REH cell (cell line): Measurements from ENCODE around the genes PPP2R5A and RPS6KC1.

- PRO-cap, result no peak
Measured at GRCh38 chr1:212233186-212233663, 52.0 kb upstream of the PPP2R5A start.

DNA sequence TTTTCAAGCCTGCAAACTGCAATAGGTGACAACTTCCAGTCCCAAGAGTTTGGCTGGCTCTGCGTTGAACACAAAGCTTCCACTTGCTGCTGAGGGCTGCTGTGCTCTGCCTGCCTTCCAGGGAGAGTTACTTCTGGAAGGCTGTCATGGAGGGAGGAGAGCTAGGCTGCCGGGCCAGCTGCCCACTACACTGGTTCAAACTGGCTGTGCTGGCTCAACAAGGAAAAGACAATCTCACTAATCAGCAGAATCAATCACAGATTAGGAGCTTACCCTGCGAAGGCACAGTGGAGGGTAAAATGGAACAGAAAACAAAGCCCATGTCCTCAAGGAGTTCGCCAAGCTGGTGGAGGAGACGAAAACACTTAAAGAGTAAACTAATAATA lies 46.6 kb upstream of the PPP2R5A start:
- PRO-cap, result no peak

- PRO-cap, result bidirectional peak, plus-strand start at chr1:212285410, minus-strand start at chr1:212285057; unidirectional peak, plus-strand start at chr1:212285615; bidirectional peak, plus-strand start at chr1:212285921, minus-strand start at chr1:212285788
Measured at GRCh38 chr1:212285314-212285990, at the start of gene PPP2R5A. TSS of gene PPP2R5A (plus strand) at chr1:212285410.

GRCh38 chr1:212310157-212310470 lies 24.9 kb downstream of the PPP2R5A start:
- PRO-cap, result no peak

DNA sequence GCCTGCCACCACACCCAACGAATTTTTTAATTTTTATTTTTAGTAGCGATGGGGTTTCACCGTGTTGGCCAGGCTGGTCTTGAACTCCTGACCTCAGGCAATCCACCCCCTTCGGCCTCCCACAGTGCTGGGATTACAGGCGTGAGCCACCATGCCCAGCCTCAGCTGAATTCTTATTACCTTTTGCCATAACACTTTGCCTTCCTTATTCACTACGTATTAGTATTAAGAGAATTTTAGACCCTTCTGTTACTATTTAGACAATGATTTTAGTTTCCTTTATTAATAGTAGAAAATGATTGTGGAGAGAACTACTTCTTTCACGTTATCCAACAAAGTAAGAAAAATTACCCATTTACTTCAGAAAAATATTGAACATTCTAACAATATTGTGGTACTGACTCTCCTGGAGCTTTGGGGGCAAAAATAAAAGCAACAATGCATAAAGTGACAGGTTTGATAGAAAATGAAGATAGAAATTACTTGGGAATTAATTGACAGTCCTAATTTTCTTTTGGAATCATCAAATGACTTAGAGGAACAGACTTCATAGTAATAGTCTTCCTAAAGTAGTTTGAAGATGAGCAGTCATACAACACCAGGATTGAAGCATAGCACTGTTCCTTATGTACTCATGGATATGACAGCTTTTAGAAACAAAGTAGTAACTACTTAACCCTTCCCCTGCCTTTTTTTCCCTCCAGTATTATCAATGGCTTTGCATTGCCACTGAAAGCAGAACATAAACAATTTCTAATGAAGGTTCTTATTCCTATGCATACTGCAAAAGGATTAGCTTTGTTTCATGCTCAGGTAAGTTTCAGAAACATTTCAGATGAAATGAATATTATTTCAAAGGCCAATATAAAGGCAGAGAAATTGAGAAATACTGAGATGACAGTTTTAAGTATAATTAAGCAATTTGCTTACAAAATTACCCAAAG lies 62.7 kb downstream of the PPP2R5A start:
- PRO-cap, result no peak

DNA sequence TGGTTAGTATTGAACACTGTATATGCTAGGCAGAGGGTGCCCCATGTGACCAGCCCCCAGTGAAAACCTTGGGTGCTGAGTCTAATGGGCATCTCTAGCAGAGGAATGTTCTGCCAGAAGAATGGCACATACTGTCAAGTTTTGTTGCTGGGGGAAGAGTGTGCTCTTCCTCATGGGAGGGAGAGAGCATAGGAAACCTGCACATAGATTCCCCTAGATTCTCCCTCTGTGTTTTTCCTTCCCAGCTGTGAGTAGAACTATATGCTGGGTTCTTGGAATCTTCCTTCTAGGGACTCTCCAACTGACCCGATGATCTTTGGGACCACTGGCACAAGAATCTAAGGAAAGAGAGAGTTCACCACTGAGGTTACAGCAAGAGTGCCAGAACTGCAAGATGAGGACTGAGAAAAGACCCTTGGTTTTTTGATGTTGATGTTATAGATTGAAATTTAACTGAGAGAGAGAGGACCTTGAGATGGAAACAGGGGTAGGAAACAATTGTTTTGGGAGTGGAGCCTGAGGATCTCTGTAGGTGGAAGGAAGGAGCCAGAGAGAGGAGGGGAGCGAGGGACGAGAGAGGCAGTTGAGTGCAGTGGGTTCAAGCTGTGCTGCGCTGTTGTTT lies 1.8 kb downstream of the NENF start:
- PRO-cap, result no peak

DNA sequence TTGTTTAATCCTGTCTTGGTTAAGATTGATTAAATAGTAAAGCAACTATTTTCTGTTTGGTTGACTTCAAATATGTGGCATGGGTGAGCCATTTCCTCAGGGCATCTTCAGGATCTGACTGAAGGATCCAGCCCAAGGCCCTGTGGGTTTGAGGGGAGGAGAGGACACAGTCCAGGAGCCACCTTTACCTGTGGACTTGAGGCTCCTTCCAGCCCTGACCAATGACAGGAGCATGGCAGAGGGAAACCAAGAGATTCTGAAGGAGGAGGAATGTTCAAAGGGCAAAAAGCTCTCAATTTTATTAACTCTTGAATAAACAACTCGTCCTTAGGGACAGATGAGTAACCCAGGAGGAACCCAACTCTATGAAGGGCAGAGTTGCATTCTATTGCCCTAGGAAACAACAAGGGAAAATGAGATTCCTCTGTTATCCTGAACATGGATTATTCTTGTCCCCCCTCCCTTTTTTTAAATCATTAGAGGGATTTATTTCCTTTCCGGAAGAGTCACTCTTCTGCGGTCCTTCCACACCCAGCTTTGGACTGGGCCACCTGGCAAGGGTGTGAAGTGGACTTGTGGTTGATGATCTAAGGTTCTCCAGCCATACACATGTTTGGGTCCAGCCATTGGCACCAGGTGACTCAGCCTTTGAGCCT lies 49.7 kb downstream of the NENF start:
- PRO-cap, result no peak

- PRO-cap, result no peak
Measured at GRCh38 chr1:212513998-212514455, 81.3 kb downstream of the NENF start.

GRCh38 chr1:212518344-212519388 lies 85.9 kb downstream of the NENF start:
- PRO-cap, result no peak

GRCh38 chr1:212606458-212607125 lies 2.0 kb upstream of the ATF3 start:
- PRO-cap, result no peak

GRCh38 chr1:212611520-212612110 lies 3.1 kb downstream of the ATF3 start:
- PRO-cap, result no peak

GRCh38 chr1:212617456-212617899 lies 6.8 kb upstream of the GARIN4 start:
- PRO-cap, result no peak

- PRO-cap, result no peak
Measured at GRCh38 chr1:212639079-212639336, 14.7 kb downstream of the GARIN4 start.

- PRO-cap, result no peak
Measured at GRCh38 chr1:212658139-212658980, 34.1 kb downstream of the GARIN4 start.

GRCh38 chr1:212683082-212683799 lies 16.4 kb downstream of the BATF3 start:
- PRO-cap, result bidirectional peak, plus-strand start at chr1:212683513, minus-strand start at chr1:212683378

- PRO-cap, result bidirectional peak, plus-strand start at chr1:213051262, minus-strand start at chr1:213051215
Measured at GRCh38 chr1:213050861-213052167, at the start of gene RPS6KC1. TSS of gene RPS6KC1 (plus strand) at chr1:213051241.

GRCh38 chr1:213326786-213327271 lies 275.8 kb downstream of the RPS6KC1 start:
- PRO-cap, result no peak

DNA sequence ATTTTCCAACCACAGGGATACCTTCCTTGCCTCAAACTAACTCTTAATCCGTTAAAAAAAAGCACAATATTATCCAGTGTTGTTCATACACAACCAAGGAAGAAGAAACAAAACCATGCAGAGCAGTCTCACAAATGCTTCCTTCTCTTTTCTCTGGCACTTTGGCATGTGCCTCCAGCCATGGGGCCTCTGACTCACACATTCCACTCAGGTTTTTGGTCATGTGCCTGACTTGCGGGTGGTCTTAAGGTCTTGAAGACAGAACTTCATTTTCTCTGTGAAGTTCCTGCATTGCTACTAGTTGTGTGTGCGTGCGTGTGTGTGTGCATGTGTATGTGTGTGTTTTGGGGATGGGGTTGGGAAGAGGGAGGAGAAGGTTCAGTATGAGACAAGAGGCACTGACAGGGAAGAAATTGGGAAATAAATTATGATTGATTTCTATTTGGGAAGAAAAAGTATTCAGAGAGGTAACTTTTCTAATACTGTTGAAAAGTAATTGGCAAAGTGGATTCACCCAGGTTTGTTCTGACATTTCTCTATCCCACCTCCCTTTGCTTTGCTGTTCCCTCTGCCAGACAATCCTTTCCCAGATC lies 276.3 kb downstream of the RPS6KC1 start:
- PRO-cap, result no peak

- PRO-cap, result no peak
Measured at GRCh38 chr1:213658633-213658989, 329.2 kb upstream of the PROX1 start.

- PRO-cap, result no peak
Measured at GRCh38 chr1:213958314-213958832, 29.4 kb upstream of the PROX1 start.